NCI-H460 (cell line): ENCODE results near the gene THBS4.

DNA sequence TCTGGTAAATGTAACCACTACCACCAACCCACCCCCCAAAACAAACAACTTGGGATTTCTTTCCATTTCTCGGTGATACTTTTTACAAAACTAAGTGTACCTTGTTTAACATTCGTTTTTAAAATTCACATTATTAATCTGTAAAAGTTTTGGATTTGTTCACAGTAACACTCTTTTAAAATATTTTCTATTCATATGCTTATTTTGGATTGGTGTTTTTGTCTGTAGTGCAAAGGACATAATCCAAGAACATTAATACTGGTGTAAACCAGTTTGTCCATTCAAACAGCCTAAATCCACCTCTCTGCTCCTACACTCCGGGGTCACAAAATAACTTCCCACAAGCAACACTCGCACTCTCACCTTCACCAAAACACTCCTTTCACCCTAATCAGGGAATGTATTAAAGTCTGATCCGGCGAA lies 803 bp downstream of the AP3B1 start:
RAMPAGE:
- cytosol, long total RNA, result no peak
- long total RNA, result no peak
- nucleus, long total RNA, result no peak

DNA sequence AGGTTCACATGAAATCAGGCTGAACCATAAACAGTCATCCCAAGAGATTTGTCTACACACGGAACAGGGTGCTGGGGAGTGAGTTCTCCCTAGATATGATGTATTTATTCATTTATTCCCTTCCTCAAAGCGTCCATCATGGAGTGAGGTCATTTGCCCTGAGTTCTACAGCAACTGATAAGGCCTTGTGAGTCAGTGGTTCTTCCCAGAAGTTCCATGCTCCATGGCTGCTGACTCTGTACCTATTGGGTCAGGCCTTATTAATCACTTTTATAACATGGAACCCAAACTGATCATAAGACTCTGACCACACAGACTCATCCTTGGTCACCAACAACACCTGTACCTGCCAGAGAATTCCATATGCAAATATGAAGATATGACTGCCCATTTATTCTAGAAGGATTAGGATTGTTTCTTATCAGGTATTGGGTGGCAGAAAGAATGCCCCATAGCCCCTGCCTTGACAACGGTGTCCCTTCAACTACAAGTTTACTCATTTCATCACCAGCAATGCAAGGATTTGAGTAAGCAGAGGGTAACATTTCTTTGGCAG lies 118.1 kb downstream of the LHFPL2 start:
RAMPAGE:
- cytosol, long total RNA, result no peak
- long total RNA, result no peak
- nucleus, long total RNA, result no peak

GRCh38 chr5:78591867-78592676 lies 56.5 kb downstream of the LHFPL2 start:
RAMPAGE:
- cytosol, long total RNA, result no peak
- long total RNA, result no peak
- nucleus, long total RNA, result no peak

RAMPAGE:
- cytosol, long total RNA, result no peak
- long total RNA, result no peak
- nucleus, long total RNA, result no peak
These were observed 874 bp upstream of the LHFPL2 start for GRCh38 chr5:78649455-78649836.

RAMPAGE:
- cytosol, long total RNA, result no peak
- long total RNA, result no peak
- nucleus, long total RNA, result no peak
These were observed 29.7 kb upstream of the LHFPL2 start for GRCh38 chr5:78678206-78678760.

RAMPAGE:
- cytosol, long total RNA, result no peak
- long total RNA, result no peak
- nucleus, long total RNA, result no peak
These were observed 130.5 kb upstream of the LHFPL2 start for GRCh38 chr5:78778966-78779585.

GRCh38 chr5:79289652-79290035 lies 53.7 kb downstream of the JMY start:
RAMPAGE:
- cytosol, long total RNA, result no peak
- long total RNA, result no peak
- nucleus, long total RNA, result no peak

RAMPAGE:
- cytosol, long total RNA, result no peak
- long total RNA, result no peak
- nucleus, long total RNA, result no peak
These were observed 10.5 kb downstream of the TENT2 start for GRCh38 chr5:79622477-79623455.

RAMPAGE:
- cytosol, long total RNA, result no peak
- long total RNA, result no peak
- nucleus, long total RNA, result no peak
These were observed 27.1 kb downstream of the TENT2 start for GRCh38 chr5:79639076-79640084.

RAMPAGE:
- cytosol, long total RNA, result no peak
- long total RNA, result no peak
- nucleus, long total RNA, result no peak
These were observed 38.2 kb downstream of the TENT2 start for GRCh38 chr5:79650201-79651088.

DNA sequence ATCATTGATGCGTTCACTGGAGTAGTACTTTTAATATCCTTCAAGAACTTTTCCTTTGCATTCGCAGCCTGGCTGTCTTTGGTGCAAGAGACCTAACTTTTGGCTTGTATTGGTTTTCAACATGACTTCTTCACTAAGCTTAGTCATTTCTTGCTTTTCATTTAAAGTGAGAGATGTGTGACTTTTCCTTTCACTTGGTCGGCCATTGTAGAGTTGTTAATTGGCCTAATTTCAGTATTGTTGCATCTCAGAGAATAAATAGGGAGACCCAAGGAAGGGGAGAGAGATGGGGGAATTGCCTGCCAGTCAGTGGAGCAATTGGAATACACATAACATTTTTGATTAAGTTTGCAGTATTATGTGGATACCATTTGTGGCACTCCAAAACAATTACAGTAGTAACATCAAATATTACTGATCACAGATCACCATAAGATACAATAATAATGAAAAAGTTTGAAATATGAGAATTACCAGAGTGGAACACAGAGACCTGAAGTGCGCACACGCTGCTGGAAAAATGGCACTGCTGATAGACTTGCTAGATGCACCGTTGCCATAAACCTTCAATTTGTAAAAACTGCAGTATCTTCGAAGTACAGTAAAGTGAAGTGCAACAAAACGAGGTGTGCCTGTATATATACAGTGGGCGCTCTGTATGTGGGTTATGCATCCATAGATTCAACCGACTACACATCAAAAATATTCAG lies 26.2 kb upstream of the CMYA5 start:
RAMPAGE:
- cytosol, long total RNA, result no peak
- long total RNA, result no peak
- nucleus, long total RNA, result no peak

GRCh38 chr5:79690667-79691798 lies 1.4 kb downstream of the CMYA5 start:
RAMPAGE:
- cytosol, long total RNA, result no peak
- long total RNA, result no peak
- nucleus, long total RNA, result no peak

DNA sequence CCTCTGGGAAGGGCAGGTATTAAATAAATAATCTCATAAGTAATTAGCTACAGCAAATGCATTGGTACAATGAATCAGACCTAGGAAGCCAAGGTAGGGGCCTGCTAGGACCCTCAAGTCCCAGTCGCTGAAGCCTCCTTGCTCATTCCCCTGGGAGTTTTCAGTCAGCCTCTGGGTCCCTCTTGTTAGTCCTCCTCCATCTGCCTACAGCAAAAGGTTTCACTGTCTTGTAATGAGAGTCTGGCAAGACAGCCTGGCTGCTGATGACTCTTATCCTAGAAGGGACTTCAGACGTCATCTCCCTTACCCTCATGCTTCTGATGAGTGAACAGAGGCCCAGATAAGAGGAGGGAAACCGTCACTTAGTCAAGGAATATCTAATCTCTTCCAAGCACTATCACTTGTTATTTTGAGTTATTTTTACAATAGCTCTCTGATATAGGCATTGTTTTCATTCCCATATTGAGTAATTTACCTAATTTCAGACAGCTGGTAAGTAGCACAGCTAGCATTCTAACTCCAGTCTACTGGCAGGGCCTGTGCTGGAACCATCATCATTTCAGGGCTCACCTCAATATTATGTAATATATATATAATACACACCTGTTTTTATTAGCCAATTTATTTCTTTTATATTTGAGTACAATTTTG lies 7.6 kb downstream of the CMYA5 start:
RAMPAGE:
- cytosol, long total RNA, result no peak
- long total RNA, result no peak
- nucleus, long total RNA, result no peak

DNA sequence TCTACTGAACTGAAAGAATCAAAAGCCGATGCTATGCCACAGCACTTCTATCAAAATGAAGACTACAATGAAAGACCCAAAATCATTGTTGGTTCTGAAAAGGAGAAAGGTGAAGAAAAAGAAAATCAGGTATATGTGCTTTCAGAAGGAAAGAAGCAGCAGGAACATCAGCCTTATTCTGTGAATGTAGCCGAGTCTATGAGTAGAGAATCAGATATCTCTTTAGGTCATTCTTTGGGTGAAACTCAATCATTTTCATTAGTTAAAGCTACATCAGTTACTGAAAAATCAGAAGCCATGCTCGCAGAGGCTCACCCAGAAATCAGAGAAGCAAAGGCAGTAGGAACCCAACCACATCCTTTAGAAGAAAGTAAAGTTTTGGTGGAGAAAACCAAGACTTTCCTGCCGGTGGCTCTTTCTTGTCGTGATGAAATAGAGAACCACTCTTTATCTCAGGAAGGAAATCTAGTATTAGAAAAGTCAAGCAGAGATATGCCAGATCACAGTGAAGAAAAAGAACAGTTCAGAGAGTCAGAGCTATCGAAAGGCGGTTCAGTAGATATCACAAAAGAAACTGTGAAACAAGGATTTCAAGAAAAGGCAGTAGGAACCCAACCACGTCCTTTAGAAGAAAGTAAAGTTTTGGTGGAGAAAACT lies 46.8 kb downstream of the CMYA5 start:
RAMPAGE:
- cytosol, long total RNA, result no peak
- long total RNA, result no peak
- nucleus, long total RNA, result no peak

DNA sequence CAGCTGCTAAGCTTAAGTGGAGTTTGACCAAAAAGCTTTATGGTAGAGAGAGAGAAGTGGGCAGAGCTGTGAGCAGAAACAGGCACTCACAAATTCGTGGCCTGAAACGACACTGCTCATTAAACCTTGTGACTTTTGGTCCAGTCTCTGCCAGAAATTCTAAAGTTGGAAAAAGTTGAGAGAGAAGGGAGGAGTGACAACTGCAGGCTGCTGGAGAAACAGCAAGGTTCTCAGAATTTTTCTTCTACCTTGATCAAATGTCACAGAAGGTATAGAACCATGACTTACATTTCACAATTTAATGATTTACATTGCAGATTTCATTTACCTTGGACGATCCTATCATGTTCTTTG lies 131.4 kb downstream of the MTX3 start:
RAMPAGE:
- cytosol, long total RNA, result no peak
- long total RNA, result no peak
- nucleus, long total RNA, result no peak

DNA sequence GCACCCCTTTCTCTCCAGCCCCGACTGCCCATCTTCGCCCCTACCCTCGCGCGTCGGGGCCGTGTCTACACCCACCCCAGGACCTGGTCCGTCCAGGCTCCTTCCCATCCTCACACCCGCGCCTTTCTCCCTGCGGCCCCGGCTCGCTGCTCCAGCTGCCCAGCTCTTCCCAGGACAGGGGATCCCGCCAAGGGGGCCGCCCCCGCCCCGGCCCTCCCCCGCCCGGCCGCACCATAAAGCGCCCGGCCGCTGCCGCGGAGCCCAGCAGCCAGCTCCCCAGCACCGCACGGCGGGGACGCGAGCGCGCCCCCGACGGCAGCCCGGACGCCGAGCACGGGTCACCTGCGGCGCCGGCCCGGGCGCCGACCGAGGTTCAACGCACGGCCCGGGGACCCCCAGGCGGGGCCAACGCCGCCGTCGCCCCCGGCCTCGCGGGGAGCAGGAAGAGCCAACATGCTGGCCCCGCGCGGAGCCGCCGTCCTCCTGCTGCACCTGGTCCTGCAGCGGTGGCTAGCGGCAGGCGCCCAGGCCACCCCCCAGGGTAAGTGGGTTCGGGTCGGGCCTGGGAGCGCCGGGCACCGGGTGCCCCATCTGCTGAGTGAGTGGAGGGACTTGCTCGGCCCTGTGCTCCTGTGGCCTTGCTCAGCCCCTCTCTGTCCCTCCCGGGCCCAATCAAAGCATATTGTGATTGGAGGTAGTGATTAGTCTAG lies at the start of gene THBS4:
Gene THBS4 (plus strand): TSS at position 264 of the 710 bp plus-strand sequence.
RAMPAGE:
- cytosol, long total RNA, result no peak
- long total RNA, result no peak
- nucleus, long total RNA, result no peak

GRCh38 chr5:80082662-80083331 lies 47.6 kb downstream of the THBS4 start:
RAMPAGE:
- cytosol, long total RNA, result no peak
- long total RNA, result no peak
- nucleus, long total RNA, result no peak

RAMPAGE:
- cytosol, long total RNA, result no peak
- long total RNA, result no peak
- nucleus, long total RNA, result no peak
These were observed 72.2 kb downstream of the SERINC5 start for GRCh38 chr5:80183653-80184059.

DNA sequence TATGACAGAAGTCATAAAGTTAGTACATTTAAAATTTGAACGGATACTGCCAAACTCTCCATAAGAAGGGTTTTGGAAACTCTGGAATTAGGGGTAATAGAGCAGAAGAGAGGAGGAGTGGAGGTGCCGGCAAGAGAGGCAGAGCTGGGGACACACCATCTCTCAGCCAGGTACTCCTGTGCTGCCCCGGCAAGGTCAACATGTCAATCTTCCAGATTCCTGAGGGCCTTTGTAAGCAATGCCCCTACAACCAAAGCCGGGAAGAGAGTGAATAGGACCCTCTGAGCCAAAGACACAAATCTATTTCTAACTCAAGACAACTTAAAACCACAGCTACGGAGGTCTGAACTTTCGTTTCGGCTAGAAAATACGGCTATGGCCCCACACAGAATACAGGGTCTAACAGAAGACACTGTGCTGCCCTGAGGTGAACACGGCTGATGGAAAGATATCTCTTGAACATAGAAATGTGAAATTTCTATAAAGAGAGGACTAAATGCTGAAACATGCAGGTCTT lies 66.7 kb downstream of the SERINC5 start:
RAMPAGE:
- cytosol, long total RNA, result no peak
- long total RNA, result no peak
- nucleus, long total RNA, result no peak

GRCh38 chr5:80958437-80958890 lies 1.7 kb upstream of the RASGRF2 start:
RAMPAGE:
- cytosol, long total RNA, result no peak
- long total RNA, result no peak
- nucleus, long total RNA, result no peak